T-cell (primary cell): ENCODE results near the genes OR2A5 and OR2A2.

GRCh38 chr7:143205836-143206500 is 15.9 kb upstream of the TAS2R40 start:
- PRO-cap, 7 experiments, result no peak in any of the 7 experiments

DNA sequence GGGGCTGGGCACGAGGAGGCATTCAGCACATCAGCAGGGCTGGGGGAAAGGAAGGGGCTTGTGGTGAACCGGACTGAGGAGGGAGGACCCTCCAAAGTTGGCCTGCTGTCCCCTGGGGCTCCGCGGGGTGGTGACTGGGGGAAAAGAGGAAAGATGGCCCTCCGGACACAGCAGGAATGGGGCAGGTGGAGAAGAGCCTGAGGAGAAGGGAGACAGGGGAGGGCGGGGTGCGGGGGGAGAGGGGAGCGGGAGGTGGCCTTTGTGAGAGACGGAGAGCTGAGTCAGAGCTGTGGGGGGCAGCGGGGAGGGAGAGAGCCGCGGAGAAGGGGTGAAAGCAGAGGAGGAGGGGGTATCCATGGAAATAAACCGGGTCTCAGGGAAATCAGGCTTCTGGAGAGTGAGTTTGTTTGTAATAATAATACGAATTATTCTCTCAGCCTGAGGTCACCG is 1.4 kb downstream of the FAM131B start:
- PRO-cap, 7 experiments, result no peak in any of the 7 experiments

- PRO-cap, 7 experiments, result peak in 2 of 7 experiments; most common plus-strand start chr7:143379905 (in 2); most common minus-strand start chr7:143379826 (in 1)
Measured at GRCh38 chr7:143379663-143380220, 1.4 kb upstream of the ZYX start.

GRCh38 chr7:143390296-143390981 is 9.3 kb downstream of the ZYX start:
- PRO-cap, 7 experiments, result no peak in any of the 7 experiments

GRCh38 chr7:143393847-143394518 is 12.8 kb downstream of the ZYX start:
- PRO-cap, 7 experiments, result no peak in any of the 7 experiments

DNA sequence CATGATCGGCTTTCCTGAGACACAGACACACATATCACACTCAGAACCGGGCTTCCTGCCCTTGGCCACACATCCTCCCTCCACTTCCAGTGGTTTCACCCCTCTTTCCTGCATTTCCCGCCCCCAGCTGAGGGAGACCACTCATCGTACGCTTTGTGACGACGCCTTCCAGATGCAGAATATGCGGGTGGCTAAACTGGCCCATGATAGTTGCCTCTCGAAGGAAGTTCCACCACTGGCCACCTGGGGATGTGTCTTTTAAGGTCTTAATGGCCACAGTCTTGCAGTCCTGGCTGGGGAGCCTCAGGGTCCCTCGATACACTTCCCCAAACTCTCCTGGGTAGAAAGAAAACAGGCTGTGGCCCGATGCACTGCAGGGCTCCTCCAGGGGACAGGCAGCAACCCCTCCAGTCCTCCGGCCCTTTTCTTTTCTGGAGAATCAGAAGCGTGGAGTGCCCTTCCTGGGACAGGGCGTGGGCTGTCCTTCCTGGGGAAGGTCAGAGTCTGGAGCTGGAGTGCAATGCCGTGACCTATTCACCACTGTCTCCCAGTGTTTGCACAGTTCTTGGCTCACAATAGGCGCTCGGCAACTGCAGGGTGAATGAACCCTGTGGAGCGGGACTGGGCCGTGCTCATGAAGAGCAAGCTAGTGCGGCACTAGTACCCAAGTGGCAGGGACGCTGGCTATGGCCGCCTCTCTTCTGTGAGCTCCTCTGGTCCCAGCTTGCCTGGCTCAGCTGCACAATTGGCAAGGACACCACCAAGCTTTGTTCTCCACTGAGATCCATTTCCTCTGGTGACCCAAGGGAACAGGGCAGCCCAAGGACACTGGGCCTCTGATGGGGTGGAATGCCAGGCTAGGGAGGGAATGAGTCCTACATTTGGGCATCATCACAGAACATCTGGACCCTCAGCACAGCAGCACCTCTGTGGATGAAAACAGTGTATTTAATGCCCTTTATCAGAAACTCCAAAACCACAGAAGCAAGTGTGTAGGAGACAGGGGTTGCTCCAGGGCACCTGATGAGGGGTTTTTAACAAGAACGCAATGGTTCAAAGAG is 13.2 kb downstream of the EPHA1 start:
- PRO-cap, 7 experiments, result peak in 1 of 7 experiments; most common plus-strand start position 281 of the sequence (in 1)

DNA sequence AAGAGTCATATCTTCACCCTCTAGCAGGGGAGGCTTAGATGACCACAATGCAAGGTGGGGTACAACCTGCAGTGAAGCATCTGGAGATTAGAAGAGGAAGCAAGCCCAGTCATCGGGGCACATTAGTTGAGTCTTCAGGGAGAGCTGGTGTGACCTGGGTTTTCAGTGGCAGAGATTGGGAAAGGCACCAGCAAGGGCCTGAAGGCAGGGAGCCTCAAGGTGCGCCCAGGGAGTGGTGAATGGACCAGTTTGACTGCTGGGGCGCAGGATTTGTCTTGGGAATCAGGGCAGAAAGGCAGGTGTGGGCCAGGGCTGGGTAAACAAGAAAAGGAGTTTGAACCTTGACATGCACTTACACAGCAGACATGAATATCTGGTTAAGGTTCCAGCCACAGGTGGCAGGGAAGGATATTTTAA is 574 bp upstream of the EPHA1 start:
- PRO-cap, 7 experiments, result no peak in any of the 7 experiments

DNA sequence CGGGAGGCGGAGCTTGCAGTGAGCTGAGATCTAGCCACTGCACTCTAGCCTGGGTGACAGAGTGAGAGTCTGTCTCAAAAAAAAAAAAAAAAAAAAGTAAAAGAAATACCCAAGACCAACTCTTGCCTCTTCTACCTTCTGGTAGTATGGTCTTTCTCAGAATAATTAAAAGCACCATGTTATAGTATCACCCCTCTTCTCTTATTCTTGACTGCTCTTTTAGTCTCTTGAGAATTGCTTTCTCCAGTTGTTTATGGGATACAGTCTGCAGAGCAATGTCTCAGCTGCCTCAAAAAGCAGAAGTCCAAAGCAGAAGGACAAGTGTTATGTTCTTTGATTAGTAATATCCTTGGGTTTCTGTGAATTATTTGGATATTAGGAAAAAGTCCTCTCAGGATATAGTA is 7.3 kb downstream of the TAS2R41 start:
- PRO-cap, 7 experiments, result no peak in any of the 7 experiments

- PRO-cap, 7 experiments, result no peak in any of the 7 experiments
Measured at GRCh38 chr7:143806688-143806960, 49.1 kb upstream of the CTAGE6 start.

GRCh38 chr7:144048770-144049053 is at the start of gene OR2A5:
Gene OR2A5, plus strand, starts transcription at chr7:144048948.
- PRO-cap, 7 experiments, result no peak in any of the 7 experiments

DNA sequence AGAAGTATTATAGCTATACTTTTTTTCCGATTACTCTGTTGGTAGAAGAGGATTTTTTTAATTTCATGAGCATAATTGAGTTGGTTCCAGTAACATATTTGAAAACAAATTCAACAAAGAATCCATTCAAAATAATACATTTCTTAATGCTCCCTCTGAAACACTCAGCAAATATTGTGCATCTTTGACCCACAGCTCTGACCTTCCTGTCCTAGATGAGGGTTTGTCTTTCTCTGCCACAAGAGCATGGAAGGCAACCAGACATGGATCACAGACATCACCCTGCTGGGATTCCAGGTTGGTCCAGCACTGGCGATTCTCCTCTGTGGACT is at the start of gene OR2A2:
Gene OR2A2 (plus strand): TSS at position 247 of the 332 bp plus-strand sequence.
- PRO-cap, 7 experiments, result no peak in any of the 7 experiments

DNA sequence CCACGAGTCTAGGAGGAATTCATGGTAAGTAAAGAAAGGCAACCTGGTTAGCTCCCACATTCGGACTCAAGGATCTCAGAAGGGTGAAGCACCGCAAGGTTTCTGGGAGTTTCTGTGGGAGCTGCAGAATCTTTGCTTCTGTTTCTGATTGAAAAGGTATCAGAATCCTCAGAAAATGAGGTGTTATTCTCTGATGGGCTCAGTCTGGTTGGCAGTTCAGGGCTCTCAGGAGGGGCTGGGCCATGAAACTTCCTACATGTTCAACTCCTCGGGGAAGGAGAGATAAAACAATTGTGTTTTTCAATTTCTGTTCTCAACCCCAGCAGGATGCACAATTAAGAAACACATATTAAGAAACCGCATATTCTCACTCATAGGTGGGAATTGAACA is 9.1 kb downstream of the OR2A7 start:
- PRO-cap, 7 experiments, result no peak in any of the 7 experiments

GRCh38 chr7:144332011-144332382 is 19.8 kb downstream of the OR2A1 start:
- PRO-cap, 7 experiments, result no peak in any of the 7 experiments

DNA sequence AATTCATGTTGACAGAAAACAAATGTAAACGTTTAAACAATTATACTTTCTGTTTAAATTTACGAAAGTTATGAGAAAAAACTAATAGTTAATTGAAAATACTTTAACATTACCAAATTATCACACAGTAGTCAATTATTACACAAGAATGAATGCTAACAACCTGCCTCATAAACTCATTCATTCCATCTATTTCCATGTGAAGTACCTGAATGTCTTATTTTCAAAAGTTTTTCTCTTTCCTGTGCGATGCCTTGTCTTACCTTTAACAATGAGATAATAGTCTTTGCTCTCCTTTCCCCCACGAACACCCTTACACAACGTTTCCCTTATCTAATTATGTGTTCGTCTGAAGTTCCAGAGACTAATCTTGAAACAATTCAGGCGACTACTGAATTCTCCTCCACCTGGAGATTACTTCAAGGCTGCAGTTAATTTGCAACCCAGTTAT is 1.5 kb downstream of the TPK1 start:
- PRO-cap, 7 experiments, result peak in 3 of 7 experiments; most common plus-strand start position 282 of the sequence (in 2)

DNA sequence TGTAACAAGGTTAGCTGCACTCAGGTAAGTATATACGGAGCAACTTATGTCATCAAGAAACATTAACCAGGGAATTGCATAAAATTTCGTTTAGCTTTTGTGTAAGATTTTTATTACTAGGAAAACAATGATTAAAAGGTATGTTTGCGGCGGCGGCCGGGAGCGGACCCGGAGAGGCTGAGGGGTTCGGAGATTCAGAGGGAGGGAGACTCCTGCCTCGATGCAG is 533.8 kb upstream of the CNTNAP2 start:
- PRO-cap, 7 experiments, result no peak in any of the 7 experiments

DNA sequence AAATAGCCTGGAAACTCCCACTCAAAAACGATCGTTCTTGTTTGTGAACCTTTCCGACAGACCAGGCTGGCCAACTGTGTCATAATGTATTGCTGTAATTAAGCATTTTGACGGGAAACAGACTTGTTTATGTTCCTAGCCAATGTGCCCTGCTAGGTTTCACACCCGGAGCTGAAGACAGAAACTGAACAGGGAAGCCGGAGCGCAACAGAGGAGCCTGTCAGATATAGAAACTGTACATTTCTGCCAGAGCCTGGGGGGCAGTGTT is 55.4 kb upstream of the C7orf33 start:
- PRO-cap, 7 experiments, result no peak in any of the 7 experiments

DNA sequence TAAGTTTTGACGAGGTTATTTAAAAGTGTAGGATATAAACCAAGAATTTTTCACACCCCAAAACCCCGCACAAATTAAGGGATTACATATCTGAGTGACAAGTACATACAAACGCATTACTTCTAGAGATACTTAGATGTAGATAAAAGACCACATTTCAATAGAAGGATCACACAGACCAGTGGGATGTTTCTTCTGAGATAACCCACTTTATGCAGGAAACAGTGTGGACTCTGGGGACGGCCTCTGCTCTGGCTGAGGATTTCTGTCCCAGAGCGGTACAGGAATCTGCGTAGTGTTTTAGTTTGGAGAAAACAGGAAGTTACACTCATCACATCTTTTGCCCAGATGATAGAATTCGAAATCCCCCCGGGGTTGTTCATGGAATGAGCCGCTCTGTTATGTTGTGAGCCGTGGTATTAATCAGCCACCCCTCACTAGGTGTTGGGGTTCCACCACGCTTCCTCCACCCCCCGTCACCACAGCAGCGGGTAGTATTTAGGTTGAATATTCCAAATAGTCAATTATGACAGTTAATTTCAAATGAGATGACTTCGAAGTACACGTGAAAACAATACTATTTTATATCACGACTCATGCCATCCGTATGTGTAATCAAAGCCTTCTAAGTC is 1.2 kb upstream of the CUL1 start:
- PRO-cap, 7 experiments, result peak in 1 of 7 experiments; most common minus-strand start position 381 of the sequence (in 1)

DNA sequence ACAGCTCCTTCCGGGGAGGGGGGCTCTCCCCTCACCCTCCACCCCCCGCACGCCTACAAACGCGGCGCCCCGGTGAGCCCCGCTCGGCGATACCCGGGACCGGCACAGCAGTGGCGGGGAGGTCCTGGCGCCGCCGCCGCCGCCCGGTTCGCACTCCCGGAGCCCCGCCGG is 239 bp downstream of the EZH2 start:
- PRO-cap, 7 experiments, result no peak in any of the 7 experiments

DNA sequence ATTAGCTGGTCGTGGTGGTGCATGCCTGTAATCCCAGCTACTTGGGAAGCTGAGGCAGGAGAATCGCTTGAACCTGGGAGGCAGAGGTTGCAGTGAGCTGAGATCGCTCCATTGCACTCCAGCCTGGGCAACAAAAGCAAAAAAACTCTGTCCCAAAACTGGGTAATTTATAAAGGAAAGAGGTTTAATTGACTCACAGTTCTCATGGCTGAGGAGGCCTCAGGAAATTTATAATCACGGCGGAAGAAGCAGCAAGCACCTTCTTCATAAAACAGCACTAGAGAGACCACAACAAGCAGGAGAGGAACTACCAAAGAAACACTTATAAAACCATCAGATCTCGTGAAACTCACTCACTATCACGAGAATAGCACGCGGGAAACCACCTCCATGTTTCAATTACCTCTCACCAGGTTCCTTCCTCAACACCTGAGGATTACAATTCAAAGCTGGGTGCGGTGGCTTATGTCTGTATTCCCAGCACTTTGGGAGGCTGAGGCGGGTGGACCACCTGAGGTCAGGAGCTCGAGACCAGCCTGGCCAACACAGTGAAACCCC is 48.5 kb downstream of the PDIA4 start:
- PRO-cap, 7 experiments, result peak in 7 of 7 experiments; most common plus-strand start position 428 of the sequence (in 1); most common minus-strand start position 297 of the sequence (in 5)

DNA sequence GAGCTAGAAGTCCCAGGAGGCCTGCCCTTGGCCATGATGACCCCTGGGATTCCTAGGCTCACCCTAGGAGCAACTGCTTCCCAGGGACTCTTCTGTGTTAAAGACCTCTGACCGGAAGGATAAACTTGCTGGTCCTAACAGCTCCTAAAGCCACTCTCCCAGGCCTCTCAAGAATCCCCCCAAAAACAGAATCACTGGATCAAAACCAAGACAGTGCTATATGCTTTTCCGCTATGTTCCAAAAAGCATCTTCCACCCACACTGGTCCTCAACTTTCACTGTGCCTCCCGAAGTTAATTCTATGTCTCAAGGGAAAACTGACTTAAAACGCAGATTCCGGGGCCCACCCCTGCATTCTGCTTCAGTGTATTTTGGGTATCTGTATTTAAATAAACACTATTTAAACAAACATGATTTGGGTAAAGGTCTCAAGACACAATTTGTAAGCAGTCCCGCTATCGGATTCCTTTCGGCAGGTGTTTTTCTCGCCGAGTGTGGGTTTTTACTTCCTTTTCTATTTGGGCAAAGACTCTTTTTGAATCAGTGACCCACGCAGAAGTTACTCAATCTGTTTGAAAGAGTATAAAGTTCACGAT is 1.4 kb downstream of the PDIA4 start:
- PRO-cap, 7 experiments, result no peak in any of the 7 experiments